ENCODE data around the gene CEP72.

- RRBS = no CpG with 5 or more reads among the region's 10 CpGs
Measured at GRCh38 chr5:200826-201575, 9.7 kb downstream of the LRRC14B start.

- RRBS = no CpG with 5 or more reads among the region's 20 CpGs
Measured at GRCh38 chr5:252451-253304, 18.8 kb upstream of the PDCD6 start.

DNA sequence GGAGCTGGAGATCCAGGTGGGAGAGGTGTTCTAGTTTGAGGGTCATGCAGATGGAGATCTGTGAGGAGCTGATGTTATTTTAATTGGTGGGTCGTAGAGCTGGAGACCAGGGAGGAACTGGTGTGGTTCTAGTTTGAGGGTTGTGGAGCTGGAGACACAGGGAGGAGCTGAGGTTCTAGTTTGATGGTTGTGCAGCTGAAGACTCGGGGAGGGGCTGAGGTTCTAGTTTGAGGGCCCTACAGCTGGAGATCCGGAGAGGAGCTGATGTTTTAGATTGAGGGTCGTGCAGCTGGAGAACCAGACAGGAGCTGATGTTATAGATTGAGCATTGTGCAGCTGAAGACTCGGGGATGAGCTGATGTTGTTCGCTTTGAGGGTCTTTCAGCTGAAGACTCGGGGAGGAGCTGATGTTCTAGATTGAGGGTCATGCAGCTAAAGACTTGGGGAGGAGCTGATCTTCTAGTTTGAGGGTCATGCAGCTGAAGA is 10.1 kb downstream of the PDCD6 start:
- RRBS = no CpG with 5 or more reads among the region's 7 CpGs

DNA sequence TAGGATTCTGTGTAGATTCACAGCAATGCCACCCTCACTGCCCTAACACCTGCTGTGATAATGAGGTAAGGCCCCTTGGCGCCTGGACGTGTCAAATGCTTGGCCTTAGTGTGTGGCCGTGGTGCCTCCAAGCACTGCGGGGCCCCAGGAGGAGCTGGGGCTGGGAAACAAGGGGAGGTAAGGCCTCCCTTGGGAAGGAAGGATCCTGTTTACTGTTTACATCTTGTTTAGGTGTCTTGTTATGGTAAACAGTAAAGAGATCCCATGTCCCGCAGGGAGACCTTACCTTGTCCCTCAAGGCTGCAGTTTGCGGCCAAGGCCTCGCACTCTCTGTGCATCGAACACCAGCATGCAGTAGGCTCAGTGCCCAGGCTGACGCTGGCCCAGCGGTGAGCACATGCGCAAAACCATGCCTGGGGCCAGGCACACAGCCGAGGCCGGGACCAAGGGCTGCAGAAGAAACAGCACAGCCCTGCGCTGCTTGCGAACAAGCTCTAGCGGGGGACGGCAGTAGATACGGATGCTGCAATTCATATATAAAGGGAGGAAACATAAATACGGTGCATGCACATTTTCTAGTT is 24.2 kb downstream of the AHRR start:
- RRBS = no CpG with 5 or more reads among the region's 19 CpGs

GRCh38 chr5:415159-416269 is 27.5 kb upstream of the EXOC3 start:
- RRBS = no CpG with 5 or more reads among the region's 46 CpGs

- RRBS = no CpG with 5 or more reads among the region's 14 CpGs
Measured at GRCh38 chr5:456723-457227, 13.8 kb downstream of the EXOC3 start.

- RRBS = 1% methylated on average over 19 of the region's 35 CpGs
Measured at GRCh38 chr5:473408-473715, 30.4 kb downstream of the EXOC3 start.

DNA sequence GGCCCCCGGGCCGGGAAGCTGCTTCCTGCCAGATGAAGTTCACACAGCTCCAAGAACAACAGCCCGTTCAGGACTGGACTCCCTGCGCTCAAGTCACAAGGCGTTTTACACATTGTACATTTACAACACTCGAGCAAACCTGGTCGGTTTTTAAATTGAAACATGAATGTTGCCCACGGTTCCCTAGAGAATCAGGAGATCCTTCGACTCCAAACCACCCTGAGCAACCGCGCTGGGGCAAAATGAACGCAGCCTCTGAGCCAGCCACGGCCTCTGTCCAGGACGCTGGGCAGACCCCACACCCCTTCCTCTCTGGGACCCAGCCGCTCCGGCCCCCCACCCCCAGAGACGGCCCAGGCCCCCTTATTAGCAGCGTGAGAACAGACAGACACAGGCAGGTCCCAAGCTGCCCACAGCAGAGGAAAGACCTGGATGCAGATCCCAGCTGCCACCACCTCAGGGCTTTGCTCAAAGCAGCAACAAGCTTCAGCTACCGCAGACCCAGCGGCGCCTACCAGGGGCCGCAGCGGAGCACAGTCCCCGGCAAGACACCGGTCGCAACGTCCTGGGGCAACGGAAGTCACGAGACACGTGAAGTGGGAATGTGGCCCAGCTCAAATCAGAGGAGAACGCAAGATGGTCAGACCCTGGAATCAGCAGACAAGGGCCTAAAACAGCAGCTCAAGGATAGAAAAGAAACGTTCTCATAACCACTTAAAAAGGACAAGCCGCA is 22.1 kb downstream of the SLC9A3 start:
- RRBS = no CpG with 5 or more reads among the region's 33 CpGs

DNA sequence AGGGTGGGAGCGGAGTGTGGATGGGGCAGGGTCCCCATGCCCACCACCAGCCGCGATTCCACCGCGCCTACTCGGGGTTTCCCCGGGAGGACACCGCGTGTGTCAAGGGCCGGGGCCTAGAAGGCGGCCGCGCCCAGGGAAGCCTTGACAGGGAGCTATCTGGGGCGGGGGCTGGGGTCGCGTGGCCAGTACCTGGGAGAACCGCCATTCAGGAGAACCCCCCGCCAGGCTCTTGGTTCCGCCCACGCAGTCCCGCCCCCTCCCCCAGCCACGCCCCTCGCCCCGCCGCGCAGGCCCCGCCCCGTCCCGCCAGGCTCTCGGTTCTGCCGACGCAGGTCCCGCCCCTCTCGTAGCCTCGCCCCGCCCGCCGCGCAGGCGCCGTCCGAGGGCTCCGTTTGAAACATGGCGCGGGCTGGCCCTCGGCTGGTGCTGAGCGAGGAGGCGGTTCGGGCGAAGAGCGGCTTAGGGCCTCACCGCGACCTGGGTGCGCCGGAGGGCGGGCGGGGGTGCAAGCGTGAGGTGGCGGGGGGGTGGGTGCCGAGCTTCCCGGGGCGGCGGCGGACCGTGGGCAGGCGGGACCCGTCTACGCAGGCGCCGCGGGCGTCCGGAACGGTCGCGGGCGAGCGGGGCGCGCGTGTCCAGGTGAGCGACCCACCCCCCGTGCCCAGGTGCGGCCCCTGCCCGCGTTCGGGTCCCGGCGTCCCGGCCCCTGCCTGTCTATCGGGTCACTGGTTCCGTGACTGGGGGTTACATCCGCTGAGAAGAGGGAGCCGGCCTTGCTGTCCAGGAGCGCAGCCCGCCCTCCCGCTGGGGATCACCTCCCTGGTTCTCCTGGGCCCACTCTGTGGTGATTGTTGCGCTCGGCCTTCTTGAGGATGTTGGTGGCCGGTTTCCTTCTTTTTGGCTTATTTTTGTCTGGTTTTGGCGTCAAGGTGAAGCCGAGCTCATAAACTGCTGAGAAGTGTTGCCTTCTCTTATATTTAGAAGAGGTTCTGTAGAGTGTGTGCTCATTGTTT is at the start of gene CEP72:
Gene CEP72 (plus strand): TSS at position 381 of the 1,016 bp plus-strand sequence.
- RRBS = 1% methylated on average over 37 of the region's 102 CpGs

DNA sequence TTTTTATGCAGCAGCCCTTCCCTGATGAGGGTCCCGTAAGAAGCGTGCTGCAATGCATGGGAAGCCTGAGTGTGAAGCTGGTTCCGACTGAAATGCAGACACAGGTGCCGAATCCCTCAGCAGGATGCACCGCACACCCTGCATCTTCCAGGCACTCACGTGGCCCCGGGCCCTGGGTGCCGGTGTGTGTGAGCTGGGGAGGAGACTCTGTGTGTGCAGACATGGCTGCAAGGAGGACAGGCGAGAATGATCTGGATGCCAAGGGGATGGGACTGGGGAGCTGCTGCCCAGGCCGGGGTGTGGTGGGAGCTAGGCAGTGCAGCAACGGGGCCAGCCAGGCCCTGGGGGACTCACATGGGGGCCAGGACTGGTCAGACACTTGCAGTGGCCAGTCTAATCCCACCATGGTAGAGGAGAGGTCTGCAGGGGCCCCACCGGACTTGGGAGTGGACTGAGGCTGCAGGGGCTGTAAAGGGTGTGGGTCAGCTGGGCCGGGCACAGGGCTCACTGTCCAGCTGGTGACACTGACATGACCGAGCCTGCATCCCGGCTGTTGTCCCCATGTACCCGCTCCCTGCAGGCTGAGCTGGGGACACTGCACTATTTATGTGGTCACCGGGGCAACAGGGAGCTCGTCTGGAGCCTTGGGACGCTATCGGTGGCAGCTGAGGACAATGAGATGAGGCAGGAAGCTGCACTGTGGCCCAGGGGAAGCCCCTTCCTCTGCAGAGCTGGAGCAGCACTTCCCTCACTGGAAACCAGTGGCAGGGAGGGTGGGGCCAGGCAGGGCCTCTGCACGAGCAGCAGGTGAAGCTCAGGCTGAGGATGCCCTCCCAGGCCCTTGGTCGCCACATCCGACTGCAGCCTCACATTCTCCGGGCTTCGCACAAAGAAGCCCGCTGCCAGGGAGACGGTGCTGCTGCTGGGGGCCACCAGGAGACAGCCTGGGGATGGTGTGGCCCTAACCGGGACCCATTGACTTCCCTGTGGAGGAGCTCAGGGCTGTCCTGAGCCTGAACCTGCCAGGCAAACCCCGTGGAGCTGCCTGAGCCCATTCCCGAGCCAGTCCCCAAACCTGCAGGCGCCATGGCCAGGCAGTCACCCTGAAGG is 26.6 kb downstream of the ZDHHC11B start:
- RRBS = 37% methylated on average over 9 of the region's 31 CpGs

GRCh38 chr5:869580-870165 is 18.9 kb upstream of the ZDHHC11 start:
- RRBS = no CpG with 5 or more reads among the region's 13 CpGs

GRCh38 chr5:893106-893517 is 428 bp downstream of the TRIP13 start:
- RRBS = 8% methylated on average over 4 of the region's 34 CpGs

DNA sequence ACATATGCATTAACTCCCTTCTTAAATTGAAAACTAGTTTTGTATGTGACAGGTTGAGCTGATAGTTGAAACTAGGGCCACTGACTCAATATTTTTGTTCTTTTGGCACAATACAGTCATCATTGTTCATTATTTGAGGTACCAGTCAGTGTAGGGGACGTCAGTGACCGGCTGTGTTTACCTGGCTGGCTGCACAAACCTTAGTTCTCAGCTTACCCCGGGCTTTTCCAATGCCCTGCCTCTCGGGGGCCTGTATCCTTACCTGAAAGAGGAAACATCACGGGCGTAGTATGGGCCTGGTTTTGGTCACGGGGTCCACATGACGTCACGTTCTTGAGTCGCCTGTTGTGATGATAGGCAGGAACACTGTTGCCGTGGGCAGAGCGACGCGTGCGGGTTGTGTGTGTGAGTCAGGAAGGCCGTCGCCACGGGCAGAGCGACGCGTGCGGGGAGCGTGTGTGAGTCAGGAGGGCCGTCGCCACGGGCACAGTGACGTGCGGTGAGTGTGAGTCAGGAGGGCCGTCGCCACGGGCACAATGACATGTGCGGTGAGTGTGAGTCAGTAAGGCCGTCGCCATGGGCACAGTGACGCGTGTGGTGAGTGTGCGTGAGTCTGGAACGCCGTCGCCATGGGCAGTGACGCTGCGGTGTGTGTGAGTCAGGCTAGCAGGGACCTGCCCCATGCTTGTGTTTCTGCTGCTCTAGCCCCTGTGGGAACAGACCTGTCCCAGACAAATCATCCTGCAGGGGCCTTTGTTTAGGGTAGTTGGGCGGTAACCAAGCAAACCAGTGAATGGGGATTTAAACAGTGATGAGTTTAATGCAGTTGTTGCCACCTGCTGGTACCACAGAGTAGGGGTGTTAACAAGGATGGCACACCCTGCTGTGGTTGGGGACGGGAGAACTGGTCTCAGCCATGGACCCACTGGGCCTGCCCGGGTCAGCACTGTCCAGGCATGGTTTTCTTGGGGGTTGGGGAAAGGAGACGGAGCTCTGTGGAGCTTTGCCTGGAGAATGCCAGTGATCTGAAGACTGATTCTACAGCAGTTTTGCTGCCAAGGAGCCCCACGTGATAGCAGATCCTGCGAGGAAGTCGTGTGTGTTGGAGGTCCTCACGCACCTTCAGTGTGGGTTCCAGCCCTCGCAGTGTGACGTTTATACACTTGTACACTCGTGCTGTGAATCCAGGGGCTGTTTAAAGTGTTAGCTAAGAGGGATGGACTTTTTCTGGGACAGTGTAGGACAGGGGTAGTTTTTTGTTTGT is 19.8 kb downstream of the TRIP13 start:
- RRBS = 94% methylated on average over 2 of the region's 53 CpGs

- RRBS = no CpG with 5 or more reads among the region's 21 CpGs
Measured at GRCh38 chr5:926325-926635, 33.6 kb downstream of the TRIP13 start.

- RRBS = no CpG with 5 or more reads among the region's 15 CpGs
Measured at GRCh38 chr5:961083-961487, 47.5 kb upstream of the NKD2 start.

GRCh38 chr5:1051268-1052373 is 43.0 kb downstream of the NKD2 start:
- RRBS = 72% methylated on average over 9 of the region's 45 CpGs

DNA sequence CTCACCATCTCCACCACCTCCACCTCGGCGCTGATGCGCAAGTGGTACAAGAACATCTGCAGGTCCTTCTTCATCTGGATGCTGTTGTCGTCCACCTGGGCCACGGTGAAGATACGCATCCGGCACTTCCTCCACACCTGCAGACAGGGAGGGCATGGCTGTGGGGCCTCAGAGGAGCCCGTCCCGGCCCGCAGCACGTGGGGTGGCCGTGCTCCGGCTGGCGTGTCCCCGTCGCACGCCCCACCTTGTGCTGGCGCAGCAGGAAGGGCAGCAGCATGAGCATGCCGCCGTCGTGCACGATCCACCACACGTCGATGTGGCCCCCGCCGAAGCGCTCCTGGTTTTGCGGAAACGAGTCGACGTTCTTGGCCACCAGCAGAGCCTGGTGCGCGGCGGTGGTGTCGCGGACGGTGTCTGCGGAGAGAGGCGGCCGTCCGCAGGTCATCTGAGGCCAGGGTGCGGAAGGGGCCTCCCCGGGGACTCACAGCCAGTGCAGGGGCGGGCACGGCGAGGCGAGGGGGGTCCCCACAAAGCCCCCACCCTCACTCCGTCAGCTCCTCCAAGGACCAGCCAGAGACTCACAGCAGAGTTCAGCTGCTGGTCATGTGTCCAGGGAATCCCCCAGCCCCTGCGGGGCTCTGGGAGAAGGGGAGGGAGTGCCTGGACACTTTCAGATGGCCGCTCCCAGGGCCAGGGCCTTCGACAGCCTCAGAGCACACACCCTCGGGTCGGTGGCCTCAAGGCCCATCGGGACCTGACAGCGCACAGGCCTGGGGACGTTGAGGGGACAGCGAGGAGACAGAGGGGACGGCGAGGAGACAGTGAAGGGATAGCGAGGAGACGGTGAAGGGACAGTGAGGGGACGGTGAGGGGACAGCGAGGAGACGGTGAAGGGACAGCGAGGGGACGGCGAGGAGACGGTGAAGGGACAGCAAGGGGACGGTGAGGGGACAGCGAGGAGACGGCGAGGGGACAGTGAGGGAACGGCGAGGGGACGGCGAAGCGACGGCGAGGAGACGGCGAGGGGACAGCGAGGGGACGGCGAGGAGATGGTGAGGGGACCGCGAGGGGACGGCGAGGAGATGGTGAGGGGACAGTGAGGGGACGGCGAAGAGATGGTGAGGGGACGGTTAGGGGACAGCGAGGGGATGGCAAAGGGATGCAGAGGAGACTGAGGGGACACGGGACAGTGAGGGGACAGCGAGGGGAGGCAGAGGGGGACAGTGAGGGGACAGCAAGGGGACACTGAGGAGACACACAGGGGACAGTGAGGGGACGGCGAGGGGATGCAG is 47.6 kb downstream of the SLC12A7 start:
- RRBS = 61% methylated on average over 3 of the region's 96 CpGs

- RRBS = no CpG with 5 or more reads among the region's 47 CpGs
Measured at GRCh38 chr5:1099747-1100543, 11.9 kb downstream of the SLC12A7 start.

DNA sequence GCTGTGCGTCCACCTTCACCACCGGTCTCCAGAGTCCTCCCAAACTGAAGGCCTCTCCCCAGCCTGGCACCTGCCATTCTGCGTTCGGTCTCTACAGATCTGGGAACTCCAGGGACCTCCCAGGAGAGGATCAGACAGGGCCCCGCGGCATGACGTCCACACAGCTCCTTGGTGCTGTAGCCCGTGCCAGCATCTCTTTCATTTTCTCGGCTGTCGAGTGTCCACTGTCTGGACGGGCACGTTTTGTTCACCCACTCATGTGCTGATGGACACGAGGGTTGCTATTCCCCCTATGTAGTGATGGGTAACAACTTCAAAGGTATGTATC is 10.7 kb upstream of the SLC12A7 start:
- RRBS = no CpG with 5 or more reads among the region's 13 CpGs

GRCh38 chr5:1129353-1129673 is 17.4 kb upstream of the SLC12A7 start:
- RRBS = no CpG with 5 or more reads among the region's 13 CpGs

All from GM12892 (cell line).